Body of pancreas (tissue), 2 donors: ENCODE results near the gene CCDC80.

DNA sequence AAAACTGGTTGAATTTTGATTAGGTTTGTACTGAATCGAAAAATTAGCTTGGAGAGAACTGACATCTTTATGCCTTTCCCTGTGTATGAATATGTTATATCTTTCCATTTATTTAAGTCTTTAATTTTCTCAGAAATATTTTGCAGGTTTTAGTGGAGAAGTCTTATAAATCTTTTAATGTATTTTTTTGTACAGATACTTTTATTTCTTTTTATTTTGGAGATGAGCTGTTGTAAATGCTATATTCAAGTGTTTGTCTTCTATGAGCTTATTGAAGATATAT is 5.4 kb upstream of the SLC9C1 start:
- PRO-cap = no peak
- RAMPAGE, long total RNA, 2 experiments = no peak in any of the 2 experiments

- PRO-cap = no peak
- RAMPAGE, long total RNA, 2 experiments = no peak in any of the 2 experiments
Measured at GRCh38 chr3:112303803-112304939, 10.2 kb upstream of the SLC9C1 start.

DNA sequence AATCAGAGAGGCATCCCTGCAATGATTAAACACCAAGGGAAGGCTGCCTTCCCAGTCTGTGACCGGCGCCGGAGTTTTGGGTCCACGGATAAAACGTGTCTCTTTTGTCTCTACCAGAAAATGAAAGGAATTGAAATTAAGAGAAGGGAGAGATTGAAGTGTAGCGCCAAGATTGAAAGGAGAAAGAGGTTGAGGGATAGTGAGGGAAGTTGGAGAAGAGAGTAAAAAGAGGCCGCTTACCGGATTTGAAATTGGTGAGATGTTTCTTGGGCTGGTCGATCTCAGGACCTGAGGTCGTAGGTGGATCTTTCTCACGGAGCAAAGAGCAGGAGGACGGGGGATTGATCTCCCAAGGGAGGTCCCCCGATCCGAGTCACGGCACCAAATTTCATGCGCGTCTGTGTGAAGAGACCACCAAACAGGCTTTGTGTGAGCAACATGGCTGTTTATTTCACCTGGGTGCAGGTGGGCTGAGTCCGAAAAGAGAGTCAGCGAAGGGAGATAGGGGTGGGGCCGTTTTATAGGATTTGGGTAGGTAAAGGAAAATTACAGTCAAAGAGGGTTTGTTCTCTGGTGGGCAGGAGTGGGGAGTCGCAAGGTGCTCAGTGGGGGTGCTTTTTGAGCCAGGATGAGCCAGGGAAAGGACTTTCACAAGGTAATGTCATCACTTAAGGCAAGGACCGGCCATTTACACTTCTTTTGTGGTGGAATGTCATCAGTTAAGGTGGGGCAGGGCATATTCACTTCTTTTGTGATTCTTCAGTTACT is 76.6 kb downstream of the BTLA start:
- PRO-cap = no peak
- RAMPAGE, long total RNA, 2 experiments = no peak in any of the 2 experiments

GRCh38 chr3:112580481-112580998 is 18.7 kb downstream of the SLC35A5 start:
- PRO-cap = no peak
- RAMPAGE, long total RNA, 2 experiments = start-site peak on the plus strand in 1 of 2 experiments, at chr3:112580613-112580833 at its widest, 5 reads per replicate

GRCh38 chr3:112639574-112640270 is 1.2 kb downstream of the CCDC80 start:
- PRO-cap = no peak
- RAMPAGE, long total RNA, 2 experiments = no peak in any of the 2 experiments

GRCh38 chr3:112640558-112641405 is at the start of gene CCDC80:
TSS of gene CCDC80 (minus strand) at chr3:112641143.
- PRO-cap = no peak
- RAMPAGE, long total RNA, 2 experiments = start-site peak on the minus strand in 2 of 2 experiments, at chr3:112640969-112641143 at its widest, 17 to 259 reads per replicate

- PRO-cap = no peak
- RAMPAGE, long total RNA, 2 experiments = no peak in any of the 2 experiments
Measured at GRCh38 chr3:112777511-112777797, 69.2 kb downstream of the CD200R1L start.

- PRO-cap = no peak
- RAMPAGE, long total RNA, 2 experiments = no peak in any of the 2 experiments
Measured at GRCh38 chr3:112813680-112814104, 33.0 kb downstream of the CD200R1L start.

DNA sequence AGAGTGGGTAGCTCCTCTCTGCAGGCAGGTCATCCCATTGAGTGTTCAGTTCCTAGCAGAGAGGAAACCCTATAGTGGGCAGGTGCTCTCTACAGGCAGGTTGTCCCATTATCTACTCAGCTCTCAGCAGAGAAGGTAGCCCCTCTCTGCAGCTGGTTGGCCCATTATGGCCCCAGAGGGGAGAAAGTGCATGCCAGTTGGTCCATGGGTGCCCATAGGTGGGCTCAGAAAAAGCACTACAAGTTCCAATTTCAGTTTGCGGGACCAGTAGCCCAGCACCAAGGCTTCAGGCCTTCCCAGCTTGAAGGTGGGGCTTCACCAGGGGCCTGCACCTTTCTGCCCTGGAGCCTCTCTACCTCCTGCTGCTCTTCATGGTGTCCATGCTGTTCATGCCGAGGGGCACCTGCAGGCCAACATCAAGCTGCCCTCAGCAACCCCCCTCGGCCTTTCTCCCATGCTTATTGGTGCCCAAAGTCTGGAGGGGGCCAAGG is 11.3 kb downstream of the CD200R1L start:
- PRO-cap = unidirectional peak, plus-strand start at position 259 of the sequence
- RAMPAGE, long total RNA, 2 experiments = no peak in any of the 2 experiments

- PRO-cap = no peak
- RAMPAGE, long total RNA, 2 experiments = no peak in any of the 2 experiments
Measured at GRCh38 chr3:113007962-113008637, 11.4 kb downstream of the NEPRO start.

GRCh38 chr3:113245768-113246234 is 34.4 kb downstream of the BOC start:
- PRO-cap = no peak
- RAMPAGE, long total RNA, 2 experiments = no peak in any of the 2 experiments

DNA sequence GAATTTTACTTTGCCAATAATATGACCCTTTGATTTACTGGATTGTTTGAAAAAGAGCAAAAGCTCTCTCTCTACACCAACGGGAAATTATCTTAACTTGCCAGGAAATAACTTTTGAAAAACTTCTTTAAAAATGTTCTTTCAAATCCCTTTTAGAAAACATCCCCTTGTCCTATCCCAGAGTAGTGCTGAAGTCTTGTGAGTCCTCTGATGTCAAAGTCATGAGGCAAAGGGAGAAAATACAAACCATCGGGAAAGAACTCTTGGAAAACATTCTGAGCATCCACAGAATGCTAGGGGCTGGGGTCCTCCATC is 36.4 kb downstream of the BOC start:
- PRO-cap = no peak
- RAMPAGE, long total RNA, 2 experiments = no peak in any of the 2 experiments

DNA sequence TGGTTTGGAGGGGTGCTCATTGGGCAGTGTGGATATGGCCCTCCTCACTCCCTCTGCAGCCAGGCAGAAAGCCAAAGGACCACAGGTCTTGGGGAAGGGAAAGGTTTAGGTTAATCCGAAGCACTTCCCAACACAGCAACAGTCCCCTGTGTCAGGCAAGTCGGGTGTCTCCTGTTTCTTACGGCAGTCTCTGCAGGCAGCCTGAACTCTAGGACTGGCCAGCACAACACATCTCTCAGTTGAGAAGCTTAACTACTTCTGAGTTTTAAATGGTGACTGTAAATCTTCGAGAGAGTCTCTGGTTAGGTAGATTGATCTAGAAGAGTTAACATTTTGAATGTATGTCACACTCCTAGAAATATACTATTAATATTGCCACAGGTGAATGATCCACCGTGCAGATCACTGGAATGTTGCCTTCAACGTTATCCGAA is 36.8 kb downstream of the BOC start:
- PRO-cap = no peak
- RAMPAGE, long total RNA, 2 experiments = no peak in any of the 2 experiments

GRCh38 chr3:113629997-113630503 is 66.4 kb downstream of the USF3 start:
- PRO-cap = no peak
- RAMPAGE, long total RNA, 2 experiments = no peak in any of the 2 experiments

- PRO-cap = no peak
- RAMPAGE, long total RNA, 2 experiments = no peak in any of the 2 experiments
Measured at GRCh38 chr3:113673661-113673892, 22.9 kb downstream of the USF3 start.

- PRO-cap = no peak
- RAMPAGE, long total RNA, 2 experiments = start-site peak on the minus strand in 1 of 2 experiments, at chr3:113677324-113677662 at its widest, 5 reads per replicate
Measured at GRCh38 chr3:113677088-113677572, 19.3 kb downstream of the USF3 start.

DNA sequence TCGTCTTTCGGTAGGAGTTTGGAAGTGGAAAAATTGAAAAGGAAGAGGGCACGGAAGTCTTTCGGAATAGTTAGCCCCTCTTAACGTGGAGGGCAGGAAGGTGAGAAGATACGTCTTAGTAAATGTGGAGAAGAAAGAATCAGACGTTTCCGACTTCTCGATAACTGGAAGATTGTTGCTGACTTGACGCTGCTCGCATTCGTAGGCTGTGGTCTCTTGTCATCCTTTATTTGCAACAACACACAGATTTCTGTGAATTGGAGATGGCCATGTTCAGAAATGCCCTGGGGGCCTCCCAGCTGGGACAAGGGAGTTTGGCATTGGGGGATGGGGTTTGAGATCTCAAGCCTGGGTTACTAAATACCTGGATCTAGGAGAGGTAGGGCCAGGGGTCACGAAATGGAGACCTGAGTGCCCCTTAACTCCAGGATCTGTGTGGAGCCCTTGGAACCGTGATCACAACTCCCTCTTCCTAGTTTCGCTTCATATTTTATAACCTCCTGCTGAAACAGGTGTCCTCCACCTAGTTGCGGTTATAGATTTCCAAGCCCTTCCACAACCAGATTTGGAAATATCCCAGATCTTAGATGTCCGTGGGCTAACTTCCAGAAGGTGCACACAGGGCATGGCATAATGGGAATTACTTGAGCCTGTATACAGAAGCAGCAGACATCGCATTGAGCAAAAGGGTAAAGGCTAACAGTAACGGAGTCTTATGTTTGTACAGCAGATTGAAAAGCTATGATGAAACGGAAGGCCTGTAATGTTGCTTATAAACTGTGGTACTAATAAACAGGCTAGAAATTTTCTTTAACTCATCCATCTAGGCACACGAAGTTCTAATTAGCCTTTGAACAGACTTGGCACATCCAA is 869 bp upstream of the USF3 start:
- PRO-cap = unidirectional peak, minus-strand start at position 465 of the sequence
- RAMPAGE, long total RNA, 2 experiments = no peak in any of the 2 experiments

GRCh38 chr3:113742000-113742402 is 4.0 kb downstream of the NAA50 start:
- PRO-cap = no peak
- RAMPAGE, long total RNA, 2 experiments = no peak in any of the 2 experiments

DNA sequence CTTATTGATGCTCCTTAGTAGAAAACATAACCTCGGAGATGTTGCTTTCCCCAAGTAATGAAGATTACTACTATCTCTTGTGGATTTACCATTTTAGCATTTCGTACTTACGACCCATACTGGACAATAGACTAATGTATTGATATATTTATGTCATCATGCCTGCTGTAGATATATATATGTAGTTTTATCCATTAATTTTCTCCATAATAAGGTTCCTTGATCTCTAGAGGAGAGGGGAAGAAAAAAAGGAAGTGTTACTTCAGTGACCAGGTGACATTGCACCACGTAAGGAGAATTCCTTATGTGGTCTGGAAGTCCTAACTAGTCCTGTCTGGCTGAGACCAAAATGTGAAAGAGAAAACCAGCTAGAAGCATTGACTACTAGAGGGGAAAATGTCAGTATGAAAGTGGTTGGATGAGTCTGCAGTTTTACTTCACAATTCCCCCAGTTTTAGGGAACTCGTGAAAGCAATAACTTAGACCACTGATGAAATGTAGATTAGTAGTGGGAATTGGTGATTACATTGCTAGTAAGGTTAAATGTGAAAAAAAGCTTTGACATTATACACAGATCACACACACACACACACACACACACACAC is 2.0 kb downstream of the ATP6V1A start:
- PRO-cap = no peak
- RAMPAGE, long total RNA, 2 experiments = no peak in any of the 2 experiments

DNA sequence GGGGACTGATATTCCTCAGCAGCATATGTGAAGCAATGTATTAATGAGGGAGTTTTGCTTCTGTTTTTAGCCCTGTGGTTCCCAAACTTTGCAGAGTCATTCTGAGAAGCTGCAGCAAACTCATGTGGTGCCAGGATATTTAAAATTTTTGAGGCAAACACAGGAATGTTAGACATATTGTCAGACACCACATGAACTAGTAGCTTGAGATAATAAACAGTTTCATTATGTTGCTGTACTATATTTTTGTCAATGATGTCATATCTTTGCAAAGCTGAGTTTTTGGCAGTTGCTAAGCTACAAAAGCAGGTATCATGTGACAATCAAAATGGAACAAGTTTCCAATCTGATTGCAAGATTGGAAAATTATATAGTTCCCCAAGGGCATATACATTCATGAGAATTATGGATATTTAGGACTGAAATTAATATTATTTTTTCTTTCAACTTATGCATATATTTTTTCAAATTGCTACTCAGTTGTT is 36.7 kb downstream of the ATP6V1A start:
- PRO-cap = no peak
- RAMPAGE, long total RNA, 2 experiments = no peak in any of the 2 experiments